Frontal cortex (tissue), 2 donors: Measurements from ENCODE around the gene HAX1.

GRCh38 chr1:154272124-154272848 is at the start of gene HAX1:
HAX1 (plus strand) TSS chr1:154272629.
- RAMPAGE, long total RNA = start-site peak on the plus strand at chr1:154272603-154272672, 1,210 and 79 reads in 2 replicates

- RAMPAGE, long total RNA = no peak
Observed at GRCh38 chr1:154324640-154325097, 656 bp upstream of the ATP8B2 start.

- RAMPAGE, long total RNA = no peak
Observed at GRCh38 chr1:154340580-154341101, 15.3 kb downstream of the ATP8B2 start.

DNA sequence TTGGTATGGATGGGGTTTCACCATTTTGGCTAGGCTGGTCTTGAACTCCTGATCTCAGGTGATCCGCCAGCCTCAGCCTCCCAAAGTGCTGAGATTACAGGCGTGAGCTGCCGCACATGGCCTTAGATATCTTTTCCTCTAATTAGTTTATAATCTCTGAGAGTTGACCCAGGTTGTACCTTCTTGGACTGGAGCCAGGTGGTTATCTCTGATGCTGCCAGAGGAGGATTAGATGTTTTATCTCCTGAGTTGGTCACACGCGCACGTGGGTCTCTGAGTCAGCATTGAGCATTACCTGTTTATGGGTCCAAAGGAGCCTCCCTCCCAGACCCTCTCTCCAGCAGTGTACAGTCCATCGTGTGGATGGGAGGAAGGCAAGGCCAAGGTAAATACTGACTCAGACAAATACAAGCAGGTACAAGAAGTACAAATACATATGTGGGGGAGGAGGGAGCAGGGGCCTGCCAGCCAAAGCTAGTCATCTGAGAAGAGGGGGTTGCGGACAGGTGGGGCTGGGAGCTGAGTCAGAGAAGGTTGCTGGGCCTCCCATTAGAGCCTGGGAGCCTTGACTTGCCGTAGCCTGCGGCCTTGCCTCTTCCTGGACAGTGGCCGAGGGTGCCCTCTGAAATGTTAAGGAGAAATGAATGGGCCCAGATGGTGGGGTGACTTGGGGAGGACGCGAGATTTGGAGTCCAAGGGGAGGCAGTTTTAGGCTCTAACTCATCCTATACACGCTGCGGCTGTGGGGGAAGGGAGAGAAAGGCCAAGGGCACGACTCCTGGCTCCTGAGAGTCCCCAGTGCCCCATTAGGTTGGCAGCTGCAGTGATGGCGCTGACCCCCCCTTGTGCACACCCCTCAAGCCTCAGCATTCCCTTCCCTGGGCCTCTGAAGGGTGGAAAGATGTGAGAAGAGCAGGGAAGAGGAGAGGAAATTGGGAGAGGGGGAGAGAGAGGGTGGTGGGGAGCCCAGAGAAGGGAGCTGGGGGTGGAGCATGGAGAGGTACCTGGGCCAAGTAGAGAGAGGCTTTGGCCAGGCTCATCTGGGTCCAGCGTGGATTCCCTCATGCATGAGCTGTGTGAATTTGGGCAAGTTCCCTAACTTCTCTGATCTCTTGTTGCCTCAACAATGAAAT is 13.3 kb downstream of the IL6R start:
- RAMPAGE, long total RNA = no peak

DNA sequence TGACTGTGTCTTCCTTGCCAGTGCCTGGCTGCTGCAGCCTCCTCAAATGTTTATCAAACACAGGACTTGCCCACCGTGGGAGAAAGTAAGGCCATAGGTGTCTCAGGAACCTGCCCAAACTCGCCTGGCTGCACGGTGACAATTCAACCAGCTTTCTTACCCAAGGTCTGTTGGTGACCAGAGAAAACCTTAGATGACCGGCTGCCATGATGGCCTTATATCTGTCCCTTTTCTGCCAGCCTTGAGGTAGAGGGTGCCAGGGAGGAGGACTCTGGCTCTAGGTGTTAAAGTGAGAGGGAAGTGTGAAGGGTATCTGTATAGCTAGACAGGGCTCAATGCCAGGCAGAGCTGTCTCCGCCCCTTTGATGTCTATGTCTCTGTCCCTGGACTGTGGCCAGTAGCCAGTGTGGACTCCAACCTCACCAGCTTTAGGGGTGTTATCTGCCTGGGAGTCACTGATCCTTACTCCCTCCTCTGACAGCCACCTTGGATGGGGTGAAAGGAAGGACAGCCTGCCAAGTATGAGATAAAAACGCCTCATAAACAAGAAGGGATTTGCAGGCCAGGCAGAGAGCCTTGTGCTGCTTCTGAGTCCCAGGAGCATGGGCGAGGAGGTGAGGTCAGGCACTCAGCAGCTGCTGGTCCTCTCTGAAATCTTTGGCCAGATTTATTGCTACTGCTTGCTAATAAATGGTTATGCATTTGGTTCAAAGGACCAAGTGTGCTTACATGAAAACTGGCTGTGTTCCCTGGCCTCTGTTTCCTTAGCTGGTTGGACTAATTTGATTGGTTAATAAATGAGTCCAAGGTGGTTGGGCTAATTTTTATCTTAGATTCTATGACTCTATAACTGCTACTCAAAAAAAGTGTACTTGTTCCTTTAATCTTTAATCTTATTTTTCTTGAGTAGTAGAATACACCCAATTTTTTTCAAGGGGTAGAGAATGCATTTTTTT is 22.5 kb downstream of the IL6R start:
- RAMPAGE, long total RNA = no peak

DNA sequence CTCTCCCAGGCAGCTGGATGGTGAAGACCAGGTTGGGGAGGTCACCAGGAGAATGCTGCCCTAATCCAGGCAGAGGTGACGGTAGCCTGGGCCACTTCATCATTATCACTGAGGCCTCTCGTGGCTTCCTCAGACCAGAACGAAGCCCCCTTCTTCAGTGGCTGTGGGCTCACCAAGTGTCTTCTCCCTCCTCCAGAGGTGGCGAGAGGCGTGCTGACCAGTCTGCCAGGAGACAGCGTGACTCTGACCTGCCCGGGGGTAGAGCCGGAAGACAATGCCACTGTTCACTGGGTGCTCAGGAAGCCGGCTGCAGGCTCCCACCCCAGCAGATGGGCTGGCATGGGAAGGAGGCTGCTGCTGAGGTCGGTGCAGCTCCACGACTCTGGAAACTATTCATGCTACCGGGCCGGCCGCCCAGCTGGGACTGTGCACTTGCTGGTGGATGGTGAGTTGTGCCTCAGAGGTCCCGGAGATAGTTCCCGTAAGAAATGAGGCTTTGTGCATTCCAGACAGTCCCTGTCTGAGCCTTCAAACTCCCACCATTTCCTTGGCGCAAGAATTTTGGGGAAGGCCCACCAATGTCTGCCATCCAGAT is 24.0 kb downstream of the IL6R start:
- RAMPAGE, long total RNA = no peak

DNA sequence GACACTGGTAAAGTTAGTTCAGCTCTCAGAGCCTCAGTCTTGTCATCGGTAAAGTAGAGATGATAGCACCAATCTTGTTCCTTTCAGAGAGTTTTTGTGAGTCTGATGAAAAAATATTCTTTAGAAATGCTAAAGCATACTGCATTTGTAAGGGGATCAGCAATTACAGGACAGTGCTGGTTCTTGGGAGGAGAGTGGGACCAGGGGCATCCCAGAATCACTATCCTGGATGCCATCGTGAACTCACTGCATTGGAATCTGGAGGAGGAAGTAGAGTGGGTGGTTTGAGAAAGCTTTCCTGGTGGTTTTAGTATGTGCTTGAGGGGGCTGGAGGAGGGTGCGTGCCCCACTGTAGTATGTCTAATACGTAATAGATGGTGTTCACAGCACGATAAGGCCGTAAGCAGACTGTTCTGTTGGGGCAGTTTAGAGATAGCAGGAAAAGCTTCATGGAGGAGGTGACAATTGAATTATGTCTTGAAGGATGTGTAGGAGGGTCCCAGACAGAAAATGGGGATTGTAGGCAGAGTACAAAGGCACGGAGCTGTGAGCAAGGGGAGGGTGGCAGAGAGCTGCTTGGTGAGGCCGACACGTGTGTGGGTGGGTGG is 36.8 kb downstream of the IL6R start:
- RAMPAGE, long total RNA = no peak

GRCh38 chr1:154476751-154477320 is 25.2 kb upstream of the TDRD10 start:
- RAMPAGE, long total RNA = no peak

- RAMPAGE, long total RNA = no peak
Observed at GRCh38 chr1:154552769-154553758, 5.4 kb downstream of the UBE2Q1 start.

- RAMPAGE, long total RNA = no peak
Observed at GRCh38 chr1:154555795-154556207, 2.7 kb downstream of the UBE2Q1 start.

DNA sequence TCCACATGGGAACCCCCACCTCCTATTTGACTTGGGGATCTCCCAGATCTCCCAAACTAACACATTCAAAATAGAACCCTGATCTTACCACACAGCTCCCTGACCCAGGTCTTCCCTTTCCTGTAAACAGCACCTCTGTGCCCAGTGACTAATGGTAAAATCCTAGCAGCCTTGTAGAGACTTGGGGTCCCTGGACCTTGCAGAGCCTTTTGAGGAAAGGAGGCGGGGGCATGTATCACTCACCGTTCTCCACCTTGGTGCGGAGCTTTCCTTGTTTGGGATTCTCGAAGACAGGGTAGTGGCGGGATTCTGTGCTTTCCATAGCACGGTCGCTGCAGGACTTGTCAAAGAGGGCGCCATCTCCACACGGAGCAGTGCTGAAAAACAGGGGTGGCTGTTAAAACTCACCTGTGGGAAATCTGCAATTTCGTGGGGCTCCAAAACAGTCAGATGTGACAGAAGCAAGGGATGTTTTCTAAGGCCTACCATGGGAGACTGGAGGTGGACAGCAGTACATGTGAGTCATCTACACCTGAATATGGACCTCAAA is 20.0 kb downstream of the ADAR start:
- RAMPAGE, long total RNA = no peak

- RAMPAGE, long total RNA = no peak
Observed at GRCh38 chr1:154596769-154597461, 11.1 kb downstream of the ADAR start.

DNA sequence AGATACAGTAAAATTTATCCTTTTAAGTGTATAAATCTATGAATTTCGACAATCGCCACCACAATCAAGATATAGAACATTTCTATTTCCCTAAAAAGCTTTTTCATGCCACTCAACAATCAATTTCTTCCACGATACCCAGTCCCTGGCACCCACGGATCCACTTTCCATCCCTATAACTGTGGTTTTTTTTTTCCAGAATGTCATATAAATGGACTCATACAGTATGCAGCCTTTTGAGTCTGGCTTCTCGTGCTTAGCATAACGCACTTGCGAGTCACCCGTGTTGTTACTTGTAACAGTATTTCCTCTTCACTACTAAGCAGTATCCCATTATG is 1.0 kb downstream of the ADAR start:
- RAMPAGE, long total RNA = no peak

- RAMPAGE, long total RNA = no peak
Observed at GRCh38 chr1:154791908-154792315, 78.2 kb downstream of the KCNN3 start.

DNA sequence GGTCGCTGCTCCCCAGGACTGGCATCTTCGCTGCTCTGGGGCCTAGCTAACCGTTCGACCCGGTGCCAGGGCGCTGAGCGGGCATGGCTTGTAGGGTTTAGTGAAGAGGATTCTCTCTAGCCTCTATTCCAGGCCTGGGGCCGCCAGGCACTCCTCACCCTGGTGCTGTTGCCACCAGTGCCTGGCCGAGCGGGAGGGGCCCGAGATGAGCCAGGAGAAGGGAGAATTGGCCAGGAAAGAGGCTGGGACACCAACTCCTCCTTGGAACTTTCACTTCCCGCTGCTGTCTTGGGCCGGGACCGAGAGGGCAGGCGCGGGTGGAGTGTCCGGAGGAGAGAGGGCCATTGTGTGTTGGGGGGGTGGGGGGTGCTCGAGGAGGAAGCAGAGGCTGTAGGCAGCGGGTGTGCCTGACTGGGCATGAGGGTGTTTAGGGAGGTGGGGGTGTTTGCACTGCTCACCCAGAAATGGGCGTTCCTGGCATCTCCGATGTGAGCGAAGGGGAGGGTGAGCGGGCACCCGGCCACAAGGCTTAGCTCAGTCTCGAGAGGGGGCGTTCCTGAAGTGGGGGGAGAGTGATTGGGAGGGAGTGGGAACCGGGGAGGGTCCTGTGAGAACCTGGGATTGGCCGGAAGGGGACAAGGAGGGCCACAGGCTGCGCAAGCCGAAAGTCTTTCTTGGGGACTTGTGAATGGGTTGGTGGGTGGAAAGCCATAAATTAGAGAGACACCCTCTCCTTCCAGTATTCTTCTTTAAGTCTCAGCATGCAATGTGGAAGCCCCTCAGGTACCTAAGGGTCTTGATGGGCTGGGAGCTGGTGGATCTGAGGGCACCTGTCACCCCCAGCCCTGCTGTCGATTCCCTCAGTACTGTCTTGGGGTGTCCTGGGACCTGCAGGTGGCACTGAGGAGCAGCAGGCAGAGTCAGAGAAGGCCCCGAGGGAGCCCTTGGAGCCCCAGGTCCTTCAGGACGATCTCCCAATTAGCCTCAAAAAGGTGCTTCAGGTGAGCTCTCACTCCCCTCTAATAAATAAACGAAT is 979 bp downstream of the ADAM15 start:
- RAMPAGE, long total RNA = no peak

DNA sequence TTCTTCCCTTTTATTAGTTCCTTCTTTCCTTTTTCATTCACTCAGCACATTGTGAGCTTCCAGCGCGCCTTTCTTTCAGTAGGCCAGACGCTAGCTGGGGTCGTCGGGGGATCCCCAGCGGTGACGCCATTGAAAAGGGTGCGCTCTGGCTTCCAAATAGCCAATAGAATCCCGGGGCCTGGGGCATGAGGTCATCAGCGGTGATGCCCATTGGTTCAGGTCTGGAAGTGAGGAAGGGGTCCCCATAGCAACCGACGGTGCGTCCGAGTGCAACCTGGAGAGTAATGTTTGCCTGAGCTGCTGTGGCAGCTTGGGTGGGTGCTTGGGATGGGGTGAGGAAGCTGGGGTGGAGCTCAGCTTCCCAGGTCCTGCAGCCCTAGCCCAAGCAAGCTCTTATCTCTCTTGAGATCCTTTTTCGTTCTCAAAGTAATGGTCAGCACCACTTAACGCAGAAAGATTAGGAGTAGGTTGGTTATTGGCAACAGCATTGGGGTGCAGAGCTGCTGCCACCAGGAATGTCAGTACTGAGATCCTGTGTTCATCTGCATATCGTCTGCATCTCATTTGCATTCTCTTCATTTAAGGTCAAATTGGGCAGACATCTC is 6.8 kb upstream of the EFNA3 start:
- RAMPAGE, long total RNA = no peak

- RAMPAGE, long total RNA = no peak
Observed at GRCh38 chr1:155105580-155106296, 21.9 kb upstream of the EFNA1 start.

GRCh38 chr1:155178718-155179303 is 5.2 kb downstream of the TRIM46 start:
- RAMPAGE, long total RNA = no peak

DNA sequence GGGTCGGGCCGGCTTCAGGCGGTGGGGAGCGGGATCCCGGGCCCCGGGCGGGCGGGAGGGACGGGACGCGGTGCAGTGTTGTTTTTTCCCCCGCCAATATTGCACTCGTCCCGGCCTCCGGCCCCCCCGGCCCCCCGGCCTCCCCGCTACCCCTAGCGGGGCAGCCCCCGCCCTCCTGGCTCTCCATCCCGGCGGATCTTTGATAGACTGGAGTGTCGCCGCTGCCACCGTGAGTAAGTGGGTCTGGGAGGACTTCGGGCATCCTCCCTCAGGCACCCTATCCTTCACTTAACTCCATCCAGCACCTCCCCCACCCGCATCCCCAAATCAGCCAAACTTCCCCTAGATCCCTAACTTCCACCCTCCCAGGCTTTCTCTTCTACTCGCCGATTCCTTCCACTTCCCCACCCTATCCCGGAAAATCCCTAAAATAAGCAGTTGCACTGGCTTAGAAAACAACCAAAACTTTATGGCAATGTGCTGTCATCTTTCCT is 12.5 kb downstream of the THBS3 start:
- RAMPAGE, long total RNA = no peak

GRCh38 chr1:155201962-155202455 is 5.7 kb downstream of the THBS3 start:
- RAMPAGE, long total RNA = no peak